ENCODE data around the gene DPM1.

- RRBS = 26% methylated on average over 3 of the region's 12 CpGs
Measured at GRCh38 chr20:50819297-50819840, 24.5 kb downstream of the BCAS4 start.

DNA sequence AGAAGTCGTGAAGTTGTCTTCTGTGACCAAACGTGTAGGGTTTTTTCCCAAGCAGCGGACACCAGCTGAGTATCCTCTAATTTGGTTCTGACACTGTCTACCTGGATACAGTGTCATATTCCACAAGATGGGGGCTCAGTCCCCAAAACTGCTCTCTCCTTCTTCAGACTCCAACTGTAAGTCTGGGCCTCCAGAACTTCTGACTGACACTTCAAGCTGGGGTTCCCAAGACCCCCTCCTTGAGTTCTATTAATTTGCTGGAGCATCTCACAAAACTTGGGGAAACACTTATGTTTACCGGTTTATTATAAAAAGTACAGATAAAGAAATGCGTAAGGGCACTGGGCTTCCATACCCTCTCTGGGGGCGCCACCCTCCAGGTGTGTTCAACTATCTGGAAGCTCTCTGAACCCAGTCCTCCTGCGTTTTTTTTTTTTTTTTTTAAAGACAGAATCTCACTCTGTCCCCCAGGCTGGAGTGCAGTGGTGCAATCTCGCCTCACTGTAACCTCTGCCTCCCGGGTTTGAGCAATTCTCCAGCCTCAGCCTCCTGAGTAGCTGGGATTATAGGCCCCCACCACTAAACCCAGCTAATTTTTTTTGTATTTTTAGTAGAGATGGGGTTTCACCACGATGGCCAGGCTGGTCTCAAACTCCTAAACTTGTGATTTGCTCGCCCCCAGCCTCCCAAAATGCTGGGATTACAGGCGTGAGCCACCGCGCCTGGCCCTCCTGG lies 8.9 kb downstream of the ADNP start:
- RRBS = no CpG with 5 or more reads among the region's 14 CpGs

GRCh38 chr20:50958198-50958654 lies at the start of gene DPM1:
Gene DPM1 (minus strand): TSS chr20:50958532.
- RRBS = 2% methylated on average over 6 of the region's 36 CpGs

DNA sequence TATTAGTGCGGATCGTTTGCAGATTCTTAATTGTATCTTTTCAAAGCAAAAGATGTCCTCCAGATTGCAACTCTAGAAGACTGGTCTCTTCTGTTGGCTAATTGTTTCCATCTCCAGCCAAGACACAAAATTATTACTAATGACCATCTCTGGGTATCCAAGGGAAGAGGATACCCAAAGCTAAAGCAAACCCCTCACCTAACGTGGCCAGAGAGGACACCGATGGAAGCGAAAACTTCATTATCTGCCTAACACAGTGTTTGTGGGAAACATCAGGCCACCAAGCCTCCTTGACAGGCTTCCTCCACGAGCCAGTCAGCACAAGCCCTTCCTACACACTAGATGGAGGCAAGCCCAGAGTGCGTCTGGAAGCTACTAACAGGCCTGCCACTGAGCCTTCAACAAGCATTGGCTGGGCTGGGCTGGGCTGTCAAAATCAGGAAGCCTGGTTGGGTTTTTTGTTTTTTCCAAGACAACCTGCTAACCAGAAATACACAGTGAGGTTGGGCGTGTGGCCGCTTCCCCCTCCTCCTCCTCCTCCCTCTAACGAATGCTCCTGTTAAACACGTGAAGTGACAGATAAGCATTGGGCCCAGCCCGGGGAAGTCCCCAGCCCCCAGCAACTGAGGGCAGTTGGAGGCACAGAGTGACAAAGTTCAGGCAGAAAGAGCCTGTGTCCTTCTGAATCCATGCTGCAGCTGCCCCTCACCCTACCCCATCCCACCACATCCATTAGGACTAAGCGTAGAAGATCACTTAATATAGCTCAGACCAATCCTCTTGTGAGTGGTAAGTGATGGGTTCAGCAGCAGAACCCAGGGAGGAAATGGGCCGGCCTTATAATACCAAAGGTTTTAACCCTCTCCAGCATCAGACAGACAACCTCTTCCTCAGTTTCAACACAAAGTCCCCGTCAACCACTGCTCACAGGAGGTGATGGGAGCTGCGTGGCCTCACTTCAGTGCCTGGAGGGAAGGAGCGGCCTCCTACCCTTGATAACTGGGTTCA lies 1.3 kb downstream of the NFATC2 start:
- RRBS = no CpG with 5 or more reads among the region's 17 CpGs

- RRBS = no CpG with 5 or more reads among the region's 2 CpGs
Measured at GRCh38 chr20:52222195-52222502, 30.6 kb upstream of the ZFP64 start.

DNA sequence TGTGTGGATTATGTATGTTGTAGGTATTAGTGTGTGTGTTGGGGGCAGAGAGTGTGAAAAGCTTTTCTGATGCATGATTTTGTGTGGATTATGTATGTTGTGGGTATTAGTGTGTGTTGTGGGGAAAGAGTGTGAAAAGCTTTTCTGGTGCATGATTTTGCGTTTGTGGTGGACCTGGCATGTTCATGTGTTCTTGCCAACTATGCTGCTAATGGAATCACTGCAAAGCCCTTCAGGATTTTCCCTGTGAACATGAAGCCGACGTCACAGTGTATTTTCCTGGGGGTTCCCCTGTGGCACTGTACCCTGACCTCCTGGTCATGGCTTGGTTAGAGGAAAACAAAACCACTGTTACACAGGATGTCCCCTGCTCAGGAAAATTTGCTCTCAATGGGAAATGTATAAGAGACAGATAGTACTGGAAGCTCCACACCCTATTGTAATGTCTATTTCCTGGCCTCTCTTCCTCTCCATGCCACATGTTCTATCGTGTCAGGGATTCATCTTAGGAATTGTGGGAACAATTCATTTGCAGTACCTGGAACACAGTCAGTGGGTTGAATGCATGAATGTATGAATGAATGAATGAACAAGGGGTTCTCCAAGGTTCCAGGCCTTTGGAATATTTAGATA lies 19.6 kb downstream of the TSHZ2 start:
- RRBS = no CpG with 5 or more reads among the region's 4 CpGs

DNA sequence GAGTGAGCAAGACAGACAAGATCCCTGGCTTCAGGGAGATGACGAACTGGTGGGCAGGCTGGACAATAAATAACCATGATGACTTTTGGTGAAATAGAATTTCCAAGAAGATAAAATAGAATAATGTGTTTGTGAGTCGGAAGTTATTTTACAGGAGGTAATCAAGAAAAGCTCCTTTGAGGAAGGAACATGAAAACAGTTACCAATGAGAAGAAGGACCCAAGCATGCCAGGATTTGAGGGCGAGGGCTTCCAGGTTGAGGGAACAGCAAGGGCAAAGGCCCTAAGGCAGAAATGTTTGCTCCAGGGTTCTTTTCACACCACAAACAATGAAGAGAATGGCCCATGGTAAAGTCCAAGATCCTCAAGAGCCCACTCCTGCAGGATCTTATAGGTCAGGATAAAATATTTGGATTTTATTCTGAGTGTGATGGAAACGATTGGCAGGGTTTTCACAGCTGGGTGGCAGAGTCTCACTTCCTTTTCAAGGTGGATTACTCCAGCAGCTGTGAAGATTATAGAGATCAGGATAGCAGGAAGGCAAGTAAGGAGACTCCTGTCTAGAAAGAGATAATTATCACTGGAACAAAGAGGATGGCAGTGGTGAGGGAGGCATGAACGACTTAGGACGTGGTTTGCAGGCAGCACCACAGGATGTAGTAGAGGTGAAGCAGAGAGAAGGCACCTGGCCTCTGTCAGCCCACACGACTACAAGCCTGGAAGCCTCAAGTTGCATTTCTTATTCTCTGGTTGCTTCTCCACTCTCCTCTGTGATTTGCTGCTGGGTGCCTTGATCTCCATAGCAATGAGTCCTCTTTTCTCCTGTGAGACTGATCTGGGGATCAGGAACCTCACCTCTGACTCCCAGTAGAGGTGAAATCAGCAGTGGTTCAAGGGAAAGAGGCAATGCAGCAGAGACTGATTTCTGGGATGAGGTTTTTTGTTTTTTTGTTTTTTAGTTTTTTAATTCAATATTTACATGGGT lies 62.6 kb downstream of the TSHZ2 start:
- RRBS = no CpG with 5 or more reads among the region's 7 CpGs

DNA sequence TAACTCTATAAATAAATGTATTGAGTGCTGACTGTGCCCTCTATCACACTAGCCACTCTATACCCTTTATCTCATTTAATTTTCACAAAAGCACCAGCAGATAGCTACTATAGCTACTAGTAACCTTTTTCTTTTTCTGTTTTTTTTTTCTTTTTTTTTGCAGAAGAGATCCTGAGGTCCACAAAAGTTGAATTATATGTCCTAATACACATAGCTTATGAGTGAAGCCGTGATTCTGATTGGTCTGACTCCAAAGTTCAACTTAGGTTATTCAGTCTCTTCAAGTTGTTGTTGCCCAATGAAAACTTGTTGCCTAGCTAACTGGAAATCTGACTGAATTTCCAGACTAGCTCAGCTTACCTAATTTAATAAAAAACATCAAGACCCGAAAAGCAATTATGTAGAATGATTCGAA lies 107.5 kb downstream of the TSHZ2 start:
- RRBS = no CpG with 5 or more reads among the region's 3 CpGs

GRCh38 chr20:53308606-53309517 lies 284.8 kb downstream of the ZNF217 start:
- RRBS = no CpG with 5 or more reads among the region's 12 CpGs

GRCh38 chr20:53331556-53331881 lies 262.1 kb downstream of the ZNF217 start:
- RRBS = no CpG with 5 or more reads among the region's 4 CpGs

DNA sequence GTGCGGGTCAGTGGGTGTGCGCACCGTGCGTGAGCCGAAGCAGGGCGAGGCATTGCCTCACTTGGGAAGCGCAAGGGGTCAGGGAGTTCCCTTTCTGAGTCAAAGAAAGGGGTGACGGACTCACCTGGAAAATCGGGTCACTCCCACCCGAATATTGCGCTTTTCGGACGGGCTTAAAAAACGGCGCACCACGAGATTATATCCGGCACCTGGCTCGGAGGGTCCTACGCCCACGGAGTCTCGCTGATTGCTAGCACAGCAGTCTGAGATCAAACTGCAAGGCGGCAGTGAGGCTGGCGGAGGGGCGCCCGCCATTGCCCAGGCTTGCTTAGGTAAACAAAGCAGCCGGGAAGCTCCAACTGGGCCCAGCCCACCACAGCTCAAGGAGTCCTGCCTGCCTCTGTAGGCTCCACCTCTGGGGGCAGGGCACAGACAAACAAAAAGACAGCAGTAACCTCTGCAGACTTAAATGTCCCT lies 89.6 kb downstream of the ZNF217 start:
- RRBS = no CpG with 5 or more reads among the region's 26 CpGs

- RRBS = no CpG with 5 or more reads among the region's 5 CpGs
Measured at GRCh38 chr20:53556310-53556543, 37.4 kb downstream of the ZNF217 start.

DNA sequence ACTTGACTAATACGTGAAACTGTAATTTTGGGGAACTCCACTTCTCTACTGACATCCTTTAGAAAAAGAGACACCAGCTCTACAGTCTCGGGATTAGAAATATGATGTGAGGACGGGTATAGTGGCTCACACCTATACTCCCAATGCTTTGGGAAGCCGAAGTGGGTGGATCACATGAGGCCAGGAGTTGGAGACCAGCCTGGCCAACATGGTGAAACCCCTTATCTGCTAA lies 8.6 kb downstream of the ZNF217 start:
- RRBS = no CpG with 5 or more reads among the region's 4 CpGs

DNA sequence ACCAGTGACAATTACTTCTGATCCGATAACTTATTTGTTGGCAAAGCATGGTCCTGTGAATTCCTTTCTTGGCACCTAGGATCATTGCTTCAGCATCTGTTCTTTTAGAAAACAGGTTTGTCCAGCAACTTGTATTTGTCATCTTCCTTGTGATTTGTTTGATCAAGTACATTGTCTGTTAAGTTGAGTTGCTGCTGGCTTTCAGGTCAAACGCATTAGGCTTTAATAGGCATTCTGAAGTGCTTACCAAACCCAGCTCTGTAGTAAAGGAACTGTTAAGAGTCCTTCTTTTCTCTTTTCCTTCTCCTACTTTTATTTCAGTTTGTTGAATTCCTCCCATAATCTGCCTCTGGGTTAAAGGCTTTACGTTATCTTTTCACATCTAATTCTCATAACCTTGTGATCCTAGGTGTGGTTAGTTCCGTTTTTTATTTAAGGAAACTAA lies 192.5 kb upstream of the ZNF217 start:
- RRBS = no CpG with 5 or more reads among the region's 4 CpGs

DNA sequence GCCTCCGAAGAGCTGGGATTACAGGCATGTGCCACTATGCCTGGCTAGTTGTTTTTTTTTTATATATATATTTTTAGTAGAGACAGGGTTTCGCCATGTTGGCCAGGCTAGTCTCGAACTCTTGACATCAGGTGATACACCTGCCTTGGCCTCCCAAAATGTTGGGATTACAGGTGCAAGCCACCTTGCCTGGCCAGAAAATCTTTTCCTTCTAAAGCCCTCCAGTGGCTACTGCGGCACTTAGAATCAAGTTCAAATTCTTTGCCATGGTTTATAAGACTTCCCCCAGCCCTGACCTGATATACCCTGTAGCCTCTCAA lies 235.8 kb downstream of the BCAS1 start:
- RRBS = no CpG with 5 or more reads among the region's 4 CpGs

GRCh38 chr20:53884968-53885428 lies 185.4 kb downstream of the BCAS1 start:
- RRBS = no CpG with 5 or more reads among the region's 8 CpGs

DNA sequence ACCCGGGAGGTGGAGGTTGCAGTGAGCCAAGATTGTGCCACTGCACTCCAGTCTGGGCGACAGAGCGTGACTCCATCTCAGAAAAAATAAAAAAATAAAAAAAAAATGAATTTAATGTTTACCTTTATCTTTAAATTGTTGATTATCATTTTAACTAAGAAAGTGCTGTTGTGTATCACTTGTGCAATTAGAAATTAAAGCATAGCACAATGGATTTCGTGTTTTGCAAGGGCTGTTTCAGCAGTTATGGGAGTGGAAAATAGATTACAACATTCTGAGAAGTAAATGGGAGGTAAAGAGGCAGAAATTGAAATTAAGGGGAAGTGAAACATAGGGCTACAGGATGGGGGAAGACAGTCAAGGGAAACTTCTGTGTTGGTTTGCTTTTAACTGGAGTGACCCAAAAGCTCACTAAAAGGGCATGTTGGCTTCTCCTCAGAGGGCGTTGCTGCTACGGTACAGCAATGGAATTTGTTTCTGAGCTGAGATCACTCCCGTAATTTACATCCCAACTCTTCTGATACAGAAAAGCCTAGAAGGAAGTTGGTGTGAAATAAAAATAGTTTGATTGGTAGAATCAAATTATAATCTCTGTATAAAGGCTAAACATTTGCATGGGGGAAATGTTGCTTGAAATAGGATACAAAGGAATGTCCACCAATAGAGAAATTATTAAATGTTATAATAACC lies 147.5 kb downstream of the BCAS1 start:
- RRBS = no CpG with 5 or more reads among the region's 7 CpGs

- RRBS = no CpG with 5 or more reads among the region's 6 CpGs
Measured at GRCh38 chr20:54063936-54064414, 6.4 kb downstream of the BCAS1 start.

DNA sequence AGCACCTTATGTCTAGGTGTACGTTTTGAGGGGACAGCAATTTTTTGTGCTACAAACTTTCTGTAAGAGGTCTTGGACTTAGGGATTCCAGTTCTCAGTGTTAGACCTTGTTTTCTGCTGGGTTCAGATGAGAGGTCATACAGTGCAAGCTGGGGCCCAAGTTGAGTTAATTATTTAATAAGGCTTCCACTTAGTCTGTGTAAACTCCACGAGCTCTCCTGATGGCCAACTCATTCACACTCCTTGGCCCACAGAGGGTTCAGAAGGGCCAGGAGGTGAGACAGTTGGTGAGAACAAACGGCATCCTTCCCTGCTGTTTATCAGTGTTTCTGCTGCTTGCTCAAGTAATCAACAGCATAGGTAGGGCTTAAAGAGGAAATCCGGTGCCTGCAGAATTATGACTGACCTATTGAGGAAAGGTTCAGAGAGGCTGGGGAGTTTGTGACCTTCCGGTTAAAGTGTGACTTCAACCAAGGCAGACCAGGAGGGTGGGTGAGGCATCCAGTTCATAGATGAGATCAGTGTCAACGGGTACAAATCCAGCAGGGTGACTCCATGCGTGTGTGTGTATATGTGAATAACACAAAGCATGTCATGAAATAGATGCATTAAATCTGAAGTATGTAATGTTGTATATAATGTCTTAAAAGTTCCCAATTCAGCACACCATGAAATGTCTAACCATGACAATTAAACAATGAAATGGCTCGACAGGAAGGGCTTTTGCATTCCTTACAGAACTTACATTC lies 37.3 kb upstream of the BCAS1 start:
- RRBS = 82% methylated on average over 2 of the region's 8 CpGs

- RRBS = 3% methylated on average over 9 of the region's 56 CpGs
Measured at GRCh38 chr20:54172419-54173363, 1.1 kb downstream of the CYP24A1 start.

Data from brain (tissue), 1 donor.